Non-pigmented ciliary epithelial cell (primary cell): Measurements from ENCODE around the genes EIF4EBP3, ZMAT2, PCDHA2, PCDHA4, PCDHA5, PCDHGA5, PCDHGA7, PCDHGA8 and PCDHGC5.

GRCh38 chr5:140381443-140381647, 20.3 kb upstream of the ANKHD1 start:
- RRBS, result no CpG with 5 or more reads among the region's 1 CpG

DNA sequence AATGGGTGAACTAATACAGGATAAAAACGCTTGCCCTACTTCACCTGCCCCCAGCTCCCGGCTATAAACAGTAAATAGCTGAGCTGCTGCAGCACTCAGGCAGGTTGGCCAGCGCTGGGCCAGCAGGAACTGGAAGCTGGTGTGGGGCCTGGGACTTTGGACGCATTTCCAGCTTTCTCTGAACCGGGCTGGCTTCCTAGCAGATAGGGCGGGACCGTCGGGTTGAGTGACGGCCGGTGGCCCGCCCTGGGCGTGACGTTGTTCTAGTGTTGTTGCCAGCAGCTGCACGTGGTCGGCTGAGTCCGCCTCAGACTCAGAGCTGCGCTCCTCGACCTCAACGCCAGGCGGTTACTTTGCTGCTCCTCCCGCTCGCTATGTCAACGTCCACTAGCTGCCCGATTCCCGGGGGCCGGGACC, at the start of gene EIF4EBP3:
EIF4EBP3 (plus strand) TSS at position 299 of the 417 bp plus-strand sequence.
- RRBS, result 3% methylated on average over 6 of the region's 26 CpGs

DNA sequence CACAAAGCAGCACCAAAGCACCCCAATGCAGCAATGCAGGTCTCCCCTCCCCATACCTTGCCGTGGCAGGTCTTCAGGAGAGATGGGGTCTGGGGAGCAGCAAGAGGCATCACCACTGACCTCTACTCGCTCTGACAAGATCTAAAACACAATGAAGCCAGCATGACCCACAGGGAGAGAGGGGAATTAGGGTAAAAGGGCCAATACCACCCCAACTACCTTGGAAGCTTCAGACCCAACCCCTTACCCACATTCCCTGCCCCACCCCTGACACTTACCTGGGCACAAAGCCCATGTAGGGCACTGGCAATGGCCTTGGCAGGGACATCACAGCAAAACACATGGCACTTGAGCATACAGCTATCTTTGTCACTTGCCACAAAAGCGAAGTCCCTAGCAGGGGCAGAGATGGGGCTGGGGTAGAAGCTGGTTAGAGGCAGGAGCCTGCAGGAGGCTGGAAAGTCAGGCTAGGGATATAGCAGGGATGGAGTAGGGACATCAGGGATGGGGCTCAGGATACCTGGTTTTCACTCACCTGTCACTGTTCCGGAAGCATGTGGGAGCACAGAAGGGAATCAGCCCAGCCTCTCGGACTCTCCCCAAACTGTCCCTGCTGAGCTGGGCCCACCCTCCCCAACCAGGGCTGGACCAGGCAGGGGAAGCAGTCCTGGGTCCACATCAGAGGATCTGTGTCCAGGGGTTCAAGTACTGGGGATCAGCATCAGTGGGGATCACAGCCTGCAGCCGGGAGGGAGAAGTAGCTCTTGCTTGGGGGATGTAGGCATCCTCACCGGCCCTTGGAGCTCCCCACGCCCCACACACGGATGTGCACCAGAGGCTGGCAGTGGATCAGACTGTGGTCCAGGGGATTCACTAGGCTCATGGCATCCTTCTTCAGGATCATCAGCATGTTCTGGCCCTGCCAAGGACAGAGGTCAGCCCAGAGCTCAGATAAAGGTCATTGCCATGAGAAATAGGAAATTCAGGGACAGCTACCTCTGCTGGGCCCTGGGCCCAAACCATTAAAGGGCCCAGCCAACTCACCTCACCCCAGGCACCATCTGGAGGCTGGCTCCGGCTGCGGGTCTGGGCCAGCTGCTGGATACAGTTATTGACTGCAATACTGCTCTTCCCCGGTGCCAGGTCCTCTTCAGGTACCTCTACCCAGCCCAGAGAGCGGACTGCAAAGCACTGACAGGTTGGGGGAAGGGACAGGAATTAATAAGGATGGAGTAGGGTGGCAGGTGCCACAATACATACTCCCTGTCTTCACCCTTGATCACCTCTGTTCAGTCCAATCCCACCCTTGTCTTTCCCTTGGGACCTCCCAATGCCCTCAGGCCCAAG, 2.6 kb downstream of the APBB3 start:
- RRBS, result 93% methylated on average over 3 of the region's 13 CpGs

DNA sequence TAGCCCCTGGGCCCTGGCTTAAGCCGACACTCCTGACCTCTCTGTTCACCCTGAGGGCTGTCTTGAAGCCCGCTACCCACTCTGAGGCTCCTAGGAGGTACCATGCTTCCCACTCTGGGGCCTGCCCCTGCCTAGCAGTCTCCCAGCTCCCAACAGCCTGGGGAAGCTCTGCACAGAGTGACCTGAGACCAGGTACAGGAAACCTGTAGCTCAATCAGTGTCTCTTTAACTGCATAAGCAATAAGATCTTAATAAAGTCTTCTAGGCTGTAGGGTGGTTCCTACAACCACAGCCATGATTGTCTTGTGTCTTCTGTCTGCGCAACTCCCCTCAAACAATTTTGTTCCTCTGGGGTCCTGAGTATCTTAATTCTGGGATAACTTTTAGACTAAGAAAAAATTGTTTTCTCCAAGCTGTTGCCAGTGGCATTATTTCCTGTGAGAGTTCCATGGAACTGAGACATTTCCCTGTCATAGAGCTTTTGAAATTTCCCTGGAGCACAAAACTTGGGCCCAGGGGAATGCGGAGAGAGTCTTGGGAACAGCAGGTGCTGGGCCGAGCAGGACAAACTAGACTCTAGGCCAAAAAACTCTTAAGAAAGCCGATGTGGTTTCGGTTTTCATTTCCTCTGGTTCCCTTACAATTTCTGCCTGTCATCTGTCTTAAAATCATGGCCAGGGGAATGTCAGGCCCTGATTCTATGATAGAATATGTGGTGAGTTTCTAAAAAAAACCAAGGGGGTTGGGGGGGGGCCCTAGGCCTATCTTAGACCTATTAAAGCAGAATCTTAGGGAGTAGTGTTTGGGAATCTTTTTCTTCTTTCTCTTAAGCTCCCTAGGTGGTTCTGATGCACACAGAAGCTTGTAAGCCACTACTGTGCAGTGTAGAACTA, 4.4 kb downstream of the SLC35A4 start:
- RRBS, result no CpG with 5 or more reads among the region's 7 CpGs

- RRBS, result no CpG with 5 or more reads among the region's 4 CpGs
Measured at GRCh38 chr5:140591925-140592387, 27.3 kb downstream of the SLC35A4 start.

DNA sequence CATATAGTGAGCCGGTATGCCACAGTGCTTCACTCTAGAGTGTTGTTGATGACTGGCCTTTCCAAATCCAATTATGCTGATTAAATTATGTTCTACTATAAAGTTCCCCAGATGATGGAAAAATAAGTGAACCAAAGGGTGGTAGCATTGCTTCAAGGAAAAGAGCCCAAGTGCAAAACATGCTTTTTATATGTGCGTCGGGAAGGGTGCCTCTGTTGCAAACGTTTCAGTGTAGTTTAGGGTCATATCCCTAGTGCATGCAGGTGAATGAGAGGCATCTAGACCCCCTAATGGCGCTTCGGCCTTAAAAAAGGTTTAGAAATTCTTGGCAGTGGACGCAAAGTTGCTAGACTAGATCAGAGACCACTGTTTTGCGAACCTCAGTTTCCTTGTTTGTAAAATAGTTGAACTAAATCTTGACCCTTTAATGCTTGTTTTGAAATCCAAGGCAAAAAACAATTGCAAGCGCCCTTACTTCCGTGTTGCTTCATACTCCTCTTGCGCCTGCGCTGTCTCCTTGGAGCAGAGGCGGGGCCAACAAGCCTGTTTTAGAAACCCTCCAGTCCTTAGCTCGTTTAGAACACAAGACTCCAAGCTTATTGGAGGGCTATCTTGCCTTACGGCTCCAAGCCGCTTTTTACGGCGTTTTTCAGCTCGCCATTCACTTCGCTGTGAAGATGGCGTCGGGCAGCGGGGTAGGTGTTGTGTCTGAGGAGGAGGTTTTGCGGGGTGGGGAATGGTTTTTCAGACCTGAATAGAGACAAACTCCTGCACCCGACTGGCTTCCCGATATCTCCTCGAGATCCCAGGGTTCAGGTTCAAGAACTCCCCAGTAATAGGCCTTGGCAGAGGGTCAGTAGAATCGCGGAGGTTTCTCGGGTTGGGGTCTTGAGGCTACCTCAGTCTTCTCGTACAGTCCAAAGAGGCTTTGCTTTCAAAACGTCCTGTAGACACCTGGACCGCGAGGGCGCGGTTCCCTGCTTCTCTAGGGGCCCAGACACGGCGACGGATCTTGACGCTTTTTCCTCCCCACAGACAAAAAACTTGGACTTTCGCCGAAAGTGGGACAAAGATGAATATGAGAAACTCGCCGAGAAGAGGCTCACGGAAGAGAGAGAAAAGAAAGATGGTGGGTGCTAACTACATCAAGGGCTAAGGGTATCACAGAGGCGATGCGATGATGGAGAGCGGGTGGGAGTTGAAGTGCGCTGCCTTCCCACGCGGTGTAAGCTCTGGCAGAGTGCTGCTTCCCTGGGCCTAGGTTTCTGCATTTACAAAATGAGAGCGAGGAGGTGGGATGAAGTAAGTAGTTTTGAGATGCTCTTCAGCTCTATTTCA, at the start of gene ZMAT2:
ZMAT2 (plus strand) TSS at position 664 of the 1,338 bp plus-strand sequence.
- RRBS, result no CpG with 5 or more reads among the region's 52 CpGs

DNA sequence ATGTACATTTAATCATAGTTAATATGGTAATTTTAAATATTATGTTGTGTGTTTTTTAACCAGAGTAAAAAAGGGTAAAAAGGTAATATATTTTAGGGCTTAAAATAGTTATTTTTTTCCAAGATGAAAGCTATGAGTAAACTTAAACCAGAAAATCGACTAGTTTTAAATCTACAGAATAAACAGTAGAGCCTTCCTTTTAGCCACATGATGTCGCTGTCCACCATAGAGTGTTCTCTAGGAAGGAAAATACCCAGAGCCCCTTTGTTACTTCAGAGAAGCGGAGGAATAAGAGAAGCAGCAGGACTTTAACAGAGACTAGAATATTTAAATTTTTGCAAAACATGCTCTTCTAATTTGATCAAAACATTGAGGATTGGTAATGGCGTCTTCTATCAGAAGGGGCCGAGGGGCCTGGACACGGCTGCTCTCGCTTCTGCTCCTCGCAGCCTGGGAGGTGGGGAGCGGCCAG, at the start of gene PCDHA2:
PCDHA2 (plus strand) TSS at position 270 of the 472 bp plus-strand sequence.
- RRBS, result no CpG with 5 or more reads among the region's 9 CpGs

DNA sequence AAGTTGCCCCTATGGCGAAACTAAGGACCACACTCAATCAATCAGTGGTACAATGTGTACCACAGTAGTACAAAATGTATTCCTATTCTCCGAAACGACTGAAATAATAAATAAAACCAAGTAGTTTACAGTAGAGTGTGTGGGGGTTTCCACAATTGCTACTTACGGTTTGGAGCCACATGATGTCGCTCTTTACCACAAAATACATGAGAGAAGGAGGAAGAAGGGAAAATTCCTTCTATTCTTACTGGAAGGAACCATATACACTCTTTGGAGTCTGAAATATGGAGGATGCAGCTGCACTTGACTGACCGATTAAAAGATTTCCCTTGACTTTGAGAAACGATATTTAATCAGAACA, at the start of gene PCDHA4:
PCDHA4 (plus strand) TSS at position 260 of the 361 bp plus-strand sequence.
- RRBS, result no CpG with 5 or more reads among the region's 7 CpGs

- RRBS, result no CpG with 5 or more reads among the region's 3 CpGs
Measured at GRCh38 chr5:140821499-140821691, at the start of gene PCDHA5. PCDHA5 (plus strand) TSS chr5:140821613.

DNA sequence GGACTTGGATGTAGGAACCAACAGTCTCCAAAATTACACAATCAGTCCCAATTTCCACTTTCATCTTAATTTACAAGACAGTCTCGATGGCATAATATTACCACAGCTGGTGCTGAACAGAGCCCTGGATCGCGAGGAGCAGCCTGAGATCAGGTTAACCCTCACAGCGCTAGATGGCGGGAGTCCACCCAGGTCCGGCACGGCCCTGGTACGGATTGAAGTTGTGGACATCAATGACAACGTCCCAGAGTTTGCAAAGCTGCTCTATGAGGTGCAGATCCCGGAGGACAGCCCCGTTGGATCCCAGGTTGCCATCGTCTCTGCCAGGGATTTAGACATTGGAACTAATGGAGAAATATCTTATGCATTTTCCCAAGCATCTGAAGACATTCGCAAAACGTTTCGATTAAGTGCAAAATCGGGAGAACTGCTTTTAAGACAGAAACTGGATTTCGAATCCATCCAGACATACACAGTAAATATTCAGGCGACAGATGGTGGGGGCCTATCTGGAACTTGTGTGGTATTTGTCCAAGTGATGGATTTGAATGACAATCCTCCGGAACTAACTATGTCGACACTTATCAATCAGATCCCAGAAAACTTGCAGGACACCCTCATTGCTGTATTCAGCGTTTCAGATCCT, 978 bp downstream of the PCDHB2 start:
- RRBS, result 53% methylated on average over 7 of the region's 21 CpGs

DNA sequence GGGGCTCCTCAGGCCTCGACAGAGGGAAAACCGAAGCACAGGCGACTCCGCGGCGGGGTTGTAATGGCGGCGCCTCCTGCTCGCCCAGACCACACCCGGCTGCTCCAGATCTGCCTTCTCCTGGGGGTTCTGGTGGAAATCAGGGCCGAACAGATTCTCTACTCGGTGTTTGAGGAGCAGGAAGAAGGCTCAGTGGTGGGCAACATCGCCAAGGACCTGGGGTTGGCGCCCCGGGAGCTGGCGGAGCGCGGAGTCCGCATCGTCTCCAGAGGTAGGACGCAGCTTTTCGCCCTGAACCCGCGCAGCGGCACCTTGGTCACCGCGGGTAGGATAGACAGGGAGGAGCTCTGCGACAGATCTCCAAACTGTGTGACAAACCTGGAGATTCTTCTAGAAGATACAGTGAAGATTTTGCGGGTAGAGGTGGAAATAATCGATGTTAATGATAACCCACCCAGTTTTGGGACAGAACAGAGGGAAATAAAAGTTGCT, 363 bp downstream of the PCDHGA4 start:
- RRBS, result no CpG with 5 or more reads among the region's 30 CpGs

DNA sequence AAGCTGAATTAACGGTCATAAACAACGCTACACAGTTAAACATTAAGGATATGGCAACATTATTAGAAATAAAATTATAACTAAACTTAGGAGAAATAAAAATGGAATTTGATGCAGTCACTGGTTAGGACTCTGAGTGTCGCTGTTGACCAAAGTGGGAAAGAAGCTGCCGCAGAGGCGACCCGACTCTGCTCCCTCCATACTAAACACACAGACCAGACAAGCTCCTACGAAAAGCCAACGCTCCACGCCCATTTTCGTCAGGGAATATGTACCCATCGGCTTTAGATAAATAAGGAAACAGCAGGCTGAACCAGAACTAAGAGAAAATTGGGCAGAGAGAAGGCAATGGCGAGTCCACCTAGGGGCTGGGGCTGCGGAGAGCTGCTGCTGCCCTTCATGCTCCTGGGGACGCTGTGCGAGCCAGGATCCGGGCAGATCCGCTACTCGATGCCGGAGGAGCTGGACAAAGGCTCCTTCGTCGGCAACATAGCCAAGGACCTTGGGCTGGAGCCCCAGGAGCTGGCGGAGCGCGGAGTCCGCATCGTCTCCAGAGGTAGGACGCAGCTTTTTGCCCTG, at the start of gene PCDHGA5:
PCDHGA5 (plus strand) TSS at position 180 of the 579 bp plus-strand sequence.
- RRBS, result no CpG with 5 or more reads among the region's 27 CpGs

GRCh38 chr5:141382533-141383315, at the start of gene PCDHGA7:
PCDHGA7 (plus strand) TSS chr5:141382742.
- RRBS, result no CpG with 5 or more reads among the region's 37 CpGs

DNA sequence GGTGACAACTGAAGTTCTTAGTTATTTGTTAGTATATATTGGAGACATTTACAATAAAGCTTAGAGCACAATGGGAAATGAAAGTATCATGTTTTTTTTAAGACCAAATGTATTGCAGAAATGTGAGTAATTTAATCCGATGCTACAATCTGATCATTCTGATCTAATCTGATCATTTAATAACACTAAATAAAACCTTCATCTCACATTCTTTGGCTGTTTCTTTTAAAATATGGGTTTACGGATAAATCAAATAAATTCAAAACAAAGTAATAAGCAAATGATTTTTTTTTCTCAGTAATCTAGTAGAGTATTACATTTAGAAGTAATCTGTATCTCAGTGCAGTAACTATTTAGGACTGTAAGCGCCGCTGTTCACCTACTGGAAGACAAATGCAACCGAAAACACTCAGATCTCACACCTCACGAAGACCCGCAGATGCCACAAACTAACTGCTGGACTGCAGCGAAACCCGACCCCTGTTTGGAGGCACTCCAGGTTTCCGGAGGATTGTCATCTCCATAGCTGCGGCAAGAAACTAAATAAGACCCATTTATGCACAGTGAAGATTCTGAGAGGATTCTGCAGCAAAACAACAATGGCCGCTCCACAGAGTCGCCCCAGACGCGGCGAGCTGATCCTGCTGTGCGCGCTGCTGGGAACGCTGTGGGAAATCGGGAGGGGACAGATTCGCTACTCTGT, at the start of gene PCDHGA8:
PCDHGA8 (plus strand) TSS at position 419 of the 703 bp plus-strand sequence.
- RRBS, result no CpG with 5 or more reads among the region's 21 CpGs

- RRBS, result 56% methylated on average over 3 of the region's 18 CpGs
Measured at GRCh38 chr5:141488792-141489752, at the start of gene PCDHGC5. PCDHGC5 (plus strand) TSS chr5:141489081.

- RRBS, result no CpG with 5 or more reads among the region's 7 CpGs
Measured at GRCh38 chr5:141506621-141507594, 18.0 kb downstream of the PCDHGC5 start.

GRCh38 chr5:141583159-141583452, 35.7 kb downstream of the DIAPH1 start:
- RRBS, result no CpG with 5 or more reads among the region's 1 CpG

DNA sequence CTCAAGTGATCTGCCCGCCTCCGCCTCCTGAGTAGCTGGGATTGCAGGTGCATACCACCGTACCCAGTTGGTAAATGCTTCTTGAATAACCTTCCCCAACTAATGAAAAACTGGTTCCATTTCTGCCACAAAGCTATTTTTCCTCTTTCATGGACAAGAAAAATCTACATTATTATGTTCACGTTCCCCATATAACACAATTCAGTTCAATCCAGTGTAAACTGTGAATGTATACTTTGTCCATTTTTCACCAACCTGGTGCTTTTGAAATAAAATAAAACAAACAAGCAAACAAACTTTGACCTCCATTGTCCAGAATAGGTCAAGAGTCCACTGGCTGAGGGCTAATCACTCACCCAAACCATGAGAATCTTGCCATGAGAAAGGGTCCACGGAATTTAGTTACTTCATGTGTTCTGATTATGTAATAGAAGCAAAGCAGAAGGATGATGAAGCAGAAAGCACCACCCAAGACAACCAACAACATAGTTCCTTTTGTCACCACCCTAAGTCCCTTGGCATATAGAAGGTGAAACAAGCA, 28.7 kb downstream of the DIAPH1 start:
- RRBS, result no CpG with 5 or more reads among the region's 5 CpGs

DNA sequence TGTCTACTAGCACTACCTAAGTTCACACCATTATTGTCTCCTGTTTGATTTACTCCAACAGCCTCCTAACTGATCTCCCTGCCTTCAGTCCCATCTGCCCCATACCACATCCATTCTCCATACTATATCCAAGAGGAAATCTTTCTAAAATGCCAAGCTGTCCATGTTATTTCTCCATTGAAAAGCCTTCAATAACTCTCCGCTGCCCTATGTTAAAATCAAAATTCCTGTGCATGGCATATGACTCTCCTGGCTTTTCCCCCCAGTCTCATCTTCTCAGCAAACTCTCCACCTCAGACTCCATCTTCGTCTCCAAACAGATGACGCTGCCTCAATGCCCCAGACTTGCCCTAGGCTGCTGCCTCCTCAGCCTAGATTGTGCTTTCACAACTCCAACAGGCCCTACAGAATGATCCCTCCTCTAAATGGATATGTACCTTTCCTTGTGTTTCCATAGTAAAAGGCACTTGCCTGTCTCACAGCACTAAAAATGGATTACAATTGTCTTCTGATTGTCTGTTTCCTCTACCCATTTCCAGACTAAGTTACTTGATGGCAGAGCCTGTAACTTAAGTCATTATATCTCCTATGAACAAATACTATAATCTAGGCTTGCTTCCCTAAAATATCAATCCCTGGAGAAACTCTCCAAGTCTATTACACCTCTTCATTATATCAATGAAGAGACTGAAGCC, 27.8 kb downstream of the DIAPH1 start:
- RRBS, result no CpG with 5 or more reads among the region's 3 CpGs

GRCh38 chr5:141608222-141609166, 10.3 kb downstream of the DIAPH1 start:
- RRBS, result no CpG with 5 or more reads among the region's 5 CpGs